CMK (cell line): ENCODE measurements around a stretch of chr11.

DNA sequence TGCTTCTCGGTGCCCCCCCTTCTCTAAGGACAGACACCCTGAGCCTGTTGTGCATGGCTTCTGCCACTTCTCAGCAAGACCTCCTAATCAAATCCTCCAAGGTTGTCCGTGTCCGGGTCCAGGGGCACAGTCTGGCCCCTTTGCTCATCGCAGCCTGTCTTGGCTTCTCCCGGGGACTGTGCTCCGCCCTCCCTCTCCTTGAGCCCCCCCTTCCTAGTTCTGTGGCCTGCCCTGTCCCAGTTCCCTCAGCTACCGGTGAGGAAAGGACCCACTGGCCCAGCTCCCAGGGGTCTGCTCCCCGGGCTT, 12.3 kb downstream of the PRDM11 start:
- RRBS: 97% methylated on average over 6 of the region's 8 CpGs

DNA sequence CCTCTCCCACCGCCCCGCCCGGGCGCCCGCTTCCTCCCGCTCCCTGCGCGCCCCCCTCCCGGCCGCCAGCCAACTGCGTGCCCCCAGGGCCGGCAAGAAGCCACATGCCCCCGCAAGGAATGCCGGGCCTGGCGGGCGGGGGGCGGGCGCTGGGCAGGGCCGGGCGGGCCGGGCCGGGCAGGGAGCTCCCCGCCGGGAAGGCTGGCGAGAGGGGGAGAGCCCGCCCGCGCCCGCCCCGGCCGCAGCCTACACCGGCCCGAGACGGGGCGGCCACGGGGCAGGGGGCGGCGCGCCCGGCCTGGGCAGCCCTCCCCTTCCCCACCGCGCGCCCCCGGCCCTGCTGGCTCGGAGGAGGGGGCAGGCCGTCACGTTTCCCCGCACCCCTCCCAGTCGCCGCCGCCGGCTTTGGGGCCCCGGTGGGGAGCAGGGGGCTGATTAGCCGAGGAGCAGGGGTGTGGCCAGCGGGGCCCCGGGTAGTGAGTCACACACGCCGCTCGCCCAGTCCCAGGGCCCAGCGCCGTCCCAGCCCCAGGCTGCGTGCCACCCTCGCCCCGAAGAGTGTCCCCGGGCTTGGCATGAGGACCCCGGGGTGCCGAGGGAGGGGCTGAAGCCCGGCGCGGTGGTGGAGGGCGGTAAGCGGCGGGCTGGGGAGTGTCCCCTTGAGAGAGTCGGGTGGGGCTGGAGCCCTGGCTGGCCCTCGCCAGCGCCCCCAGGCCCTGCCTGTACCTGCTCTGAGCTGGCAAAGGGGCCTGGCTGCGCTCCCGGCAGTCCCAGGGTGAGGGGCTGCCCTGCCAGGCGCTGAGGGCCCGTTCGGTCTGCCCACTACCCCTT, 34.3 kb downstream of the PRDM11 start:
- RRBS: 2% methylated on average over 54 of the region's 81 CpGs

DNA sequence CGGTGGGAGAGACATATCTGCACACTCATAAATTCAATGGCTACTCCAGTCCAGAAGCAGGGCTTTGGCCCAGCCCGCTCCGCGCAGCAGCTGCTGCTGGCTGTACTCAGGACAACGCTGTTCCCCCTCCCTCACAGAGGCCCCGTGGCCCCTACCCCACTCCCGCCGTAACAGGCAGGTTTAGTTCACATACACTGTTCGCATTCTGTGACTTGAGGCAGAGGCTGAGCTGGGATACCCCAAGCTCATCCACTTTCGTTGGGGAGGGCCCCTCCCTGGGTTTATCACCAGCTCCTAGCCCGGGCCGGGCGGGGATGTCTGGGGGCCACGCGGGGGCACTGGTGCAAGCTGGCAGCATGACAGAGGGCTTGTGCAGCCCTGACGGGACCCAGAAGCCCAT, 52.4 kb downstream of the SYT13 start:
- RRBS: no CpG with 5 or more reads among the region's 16 CpGs

DNA sequence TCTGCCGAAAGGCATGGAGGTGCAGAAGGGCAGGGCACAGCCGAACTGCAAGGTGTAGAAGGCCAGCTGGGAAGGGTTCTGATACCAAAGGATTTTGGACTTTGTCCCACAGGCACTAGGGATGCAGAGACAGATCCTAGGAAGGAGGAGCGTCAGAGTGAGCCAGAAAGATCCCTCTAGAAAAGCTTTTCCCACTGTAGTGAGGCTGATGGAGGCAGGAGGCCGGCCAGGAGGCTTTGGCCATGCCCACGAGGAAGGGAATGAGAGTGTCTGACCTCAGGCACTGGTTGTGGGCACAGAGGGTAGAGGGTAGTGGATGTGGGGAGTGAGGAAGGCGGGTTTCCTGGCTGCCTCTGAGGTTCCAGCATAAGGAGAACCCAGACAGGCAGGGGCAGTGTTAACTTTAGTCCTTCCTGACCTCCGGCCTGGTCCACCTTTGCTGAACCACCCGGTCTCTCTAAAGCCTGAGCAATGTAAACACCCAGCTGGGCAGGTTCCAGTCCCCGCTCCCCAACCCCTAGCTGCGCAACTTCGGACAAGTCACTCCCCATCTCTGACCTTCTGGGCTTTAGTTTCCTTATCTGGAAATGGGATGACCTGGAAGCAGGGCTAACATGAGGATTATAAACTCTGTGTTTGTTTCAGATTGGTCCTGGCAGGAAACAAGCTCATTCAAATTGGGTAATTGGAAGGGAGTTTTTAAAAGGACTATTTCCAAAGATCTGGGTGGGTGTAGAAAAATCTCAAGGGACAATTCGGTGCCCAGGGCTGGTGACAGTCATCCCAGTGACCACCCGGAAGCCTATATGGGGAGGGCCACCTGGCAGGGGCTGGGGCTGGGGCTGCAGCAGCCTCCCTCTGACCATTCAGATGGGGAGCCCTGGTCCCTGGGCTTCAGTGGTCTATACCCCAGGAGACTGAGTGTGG, 108.1 kb upstream of the SYT13 start:
- RRBS: no CpG with 5 or more reads among the region's 13 CpGs

- RRBS: no CpG with 5 or more reads among the region's 5 CpGs
Measured at GRCh38 chr11:45740893-45741527, 63.9 kb upstream of the SLC35C1 start.

GRCh38 chr11:45801555-45802380, 3.2 kb upstream of the SLC35C1 start:
- RRBS: no CpG with 5 or more reads among the region's 2 CpGs

GRCh38 chr11:45823366-45824396, 18.7 kb downstream of the SLC35C1 start:
- RRBS: no CpG with 5 or more reads among the region's 16 CpGs

DNA sequence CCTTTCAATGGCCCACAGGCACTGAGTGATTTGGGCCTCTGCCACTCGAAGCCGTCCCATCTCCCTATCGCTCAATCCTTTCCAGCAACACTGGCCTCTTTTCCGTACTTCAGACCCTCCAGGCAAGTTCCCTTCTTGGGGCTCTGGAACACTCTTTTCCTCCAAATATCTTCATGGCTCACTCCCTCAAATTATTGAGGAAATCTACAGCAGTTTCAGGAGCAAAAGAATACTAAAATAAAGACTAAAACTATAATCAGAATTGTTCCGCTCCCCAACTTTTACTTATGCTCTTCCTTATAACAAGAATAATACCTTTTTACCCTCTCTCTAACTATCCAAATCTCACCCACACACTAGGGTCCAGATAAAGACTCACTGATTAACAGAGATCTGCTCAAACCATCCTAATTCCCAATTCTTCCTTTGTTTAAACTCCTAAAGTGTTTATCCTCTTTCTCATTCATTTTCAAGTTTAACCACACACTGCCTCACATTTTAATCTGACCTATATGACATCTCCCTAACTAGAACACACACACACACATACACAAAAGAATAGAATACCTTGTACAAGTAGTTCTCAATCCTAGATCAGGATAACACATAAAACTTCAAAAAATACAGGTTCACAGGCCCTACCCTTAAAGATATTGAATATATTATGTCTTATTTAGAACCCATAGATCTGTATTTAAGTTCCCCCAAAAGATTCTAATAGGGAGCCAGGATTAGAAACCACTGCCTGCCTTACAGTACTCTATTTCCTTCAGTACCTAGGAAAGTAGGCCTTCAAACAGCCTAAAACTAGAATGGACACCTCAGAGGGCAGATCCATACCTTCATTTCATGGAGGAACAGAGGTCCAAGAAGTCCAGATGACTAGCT, 23.7 kb downstream of the PHF21A start:
- RRBS: no CpG with 5 or more reads among the region's 5 CpGs

GRCh38 chr11:46119165-46120239, 1.8 kb downstream of the PHF21A start:
- RRBS: 1% methylated on average over 18 of the region's 59 CpGs

DNA sequence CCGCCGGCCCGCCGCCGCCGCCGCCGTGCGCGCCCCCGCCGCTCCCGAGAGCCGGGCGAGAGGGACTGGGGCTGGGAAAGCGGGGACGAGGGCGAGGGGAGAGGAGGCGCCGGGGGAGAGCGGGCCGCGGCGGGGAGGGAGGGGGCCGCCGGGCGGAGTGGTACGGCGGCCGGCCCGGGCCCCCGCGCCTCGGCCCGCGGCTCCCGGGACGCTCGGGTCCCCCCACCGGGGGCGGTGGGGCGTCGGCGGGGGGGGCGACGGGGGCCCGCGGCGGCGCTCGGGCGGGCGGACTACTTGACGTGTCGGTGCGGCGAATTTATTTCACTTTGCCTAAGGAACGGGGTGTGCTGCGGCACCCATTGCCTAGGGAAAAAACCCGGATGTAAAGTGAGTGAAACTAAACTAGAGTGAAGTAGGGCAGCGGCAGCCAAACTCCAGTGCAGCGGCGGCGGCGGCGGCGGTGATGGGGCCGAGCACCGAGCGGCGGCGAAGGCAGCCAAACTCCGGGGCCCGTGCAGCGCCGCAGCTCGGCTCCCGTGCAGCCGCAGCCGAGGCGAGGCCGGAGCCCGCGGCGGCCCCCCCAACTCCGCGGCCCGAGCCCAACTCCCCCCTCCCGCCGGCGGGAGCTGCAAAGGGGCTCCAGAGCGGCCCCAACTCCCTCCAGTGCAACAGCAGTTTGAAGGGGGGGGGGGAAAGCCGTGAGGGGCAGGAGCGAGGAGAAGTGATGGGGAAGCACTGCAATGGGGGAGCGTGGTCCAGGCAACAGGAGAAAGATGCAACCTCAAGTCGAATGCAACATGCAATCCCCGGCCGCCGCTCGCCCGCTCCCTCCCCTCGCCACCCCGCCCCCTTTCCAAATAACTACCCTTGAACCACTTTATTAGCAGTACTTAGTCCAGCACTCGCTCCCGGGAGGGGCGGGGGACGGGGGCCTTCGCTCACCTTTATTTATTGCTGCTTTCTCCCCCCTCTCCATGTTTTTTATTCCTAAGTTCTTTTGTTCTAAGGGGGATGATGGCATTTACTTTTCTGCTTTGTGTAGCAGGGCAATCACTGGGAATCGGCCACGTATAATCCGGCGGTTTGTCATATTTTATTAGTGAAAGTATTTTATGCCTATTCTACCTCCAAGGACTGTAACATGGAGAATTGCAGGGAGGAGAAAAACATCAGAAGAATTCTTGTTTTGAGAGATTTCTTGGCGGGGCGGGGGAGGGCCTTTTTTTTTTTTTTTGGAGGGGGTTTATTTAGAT, 705 bp upstream of the PHF21A start:
- RRBS: 4% methylated on average over 47 of the region's 114 CpGs

- RRBS: 63% methylated on average over 4 of the region's 27 CpGs
Measured at GRCh38 chr11:46294489-46295397, 17.3 kb downstream of the CREB3L1 start.

DNA sequence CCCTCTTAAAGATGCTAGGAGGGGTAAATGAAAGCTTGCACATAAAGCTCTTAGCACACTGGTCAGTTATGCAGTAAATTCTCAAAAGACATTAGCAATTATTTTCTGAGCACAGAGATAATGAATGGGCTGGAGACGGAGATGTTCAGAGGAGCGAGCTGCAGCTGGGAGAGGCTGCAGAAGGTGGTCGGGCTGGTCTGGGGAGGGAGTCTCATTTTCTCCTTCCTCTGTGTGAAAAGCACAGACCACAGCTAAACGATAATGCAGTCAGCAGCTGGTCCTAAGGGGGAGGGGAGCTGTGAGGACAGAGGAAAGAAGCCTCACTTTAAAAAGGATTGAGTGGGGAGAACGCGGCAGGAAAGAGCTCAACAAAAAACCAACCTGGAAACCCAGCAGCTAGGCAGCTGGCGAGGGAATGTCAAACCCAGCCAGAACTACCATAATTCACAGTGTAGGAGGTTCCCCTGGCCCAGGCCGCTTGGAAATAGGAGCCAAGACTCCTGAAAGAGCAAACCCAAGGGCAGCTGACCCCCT, 16.8 kb upstream of the DGKZ start:
- RRBS: no CpG with 5 or more reads among the region's 8 CpGs

GRCh38 chr11:46361256-46362044, 14.2 kb downstream of the DGKZ start:
- RRBS: no CpG with 5 or more reads among the region's 25 CpGs

DNA sequence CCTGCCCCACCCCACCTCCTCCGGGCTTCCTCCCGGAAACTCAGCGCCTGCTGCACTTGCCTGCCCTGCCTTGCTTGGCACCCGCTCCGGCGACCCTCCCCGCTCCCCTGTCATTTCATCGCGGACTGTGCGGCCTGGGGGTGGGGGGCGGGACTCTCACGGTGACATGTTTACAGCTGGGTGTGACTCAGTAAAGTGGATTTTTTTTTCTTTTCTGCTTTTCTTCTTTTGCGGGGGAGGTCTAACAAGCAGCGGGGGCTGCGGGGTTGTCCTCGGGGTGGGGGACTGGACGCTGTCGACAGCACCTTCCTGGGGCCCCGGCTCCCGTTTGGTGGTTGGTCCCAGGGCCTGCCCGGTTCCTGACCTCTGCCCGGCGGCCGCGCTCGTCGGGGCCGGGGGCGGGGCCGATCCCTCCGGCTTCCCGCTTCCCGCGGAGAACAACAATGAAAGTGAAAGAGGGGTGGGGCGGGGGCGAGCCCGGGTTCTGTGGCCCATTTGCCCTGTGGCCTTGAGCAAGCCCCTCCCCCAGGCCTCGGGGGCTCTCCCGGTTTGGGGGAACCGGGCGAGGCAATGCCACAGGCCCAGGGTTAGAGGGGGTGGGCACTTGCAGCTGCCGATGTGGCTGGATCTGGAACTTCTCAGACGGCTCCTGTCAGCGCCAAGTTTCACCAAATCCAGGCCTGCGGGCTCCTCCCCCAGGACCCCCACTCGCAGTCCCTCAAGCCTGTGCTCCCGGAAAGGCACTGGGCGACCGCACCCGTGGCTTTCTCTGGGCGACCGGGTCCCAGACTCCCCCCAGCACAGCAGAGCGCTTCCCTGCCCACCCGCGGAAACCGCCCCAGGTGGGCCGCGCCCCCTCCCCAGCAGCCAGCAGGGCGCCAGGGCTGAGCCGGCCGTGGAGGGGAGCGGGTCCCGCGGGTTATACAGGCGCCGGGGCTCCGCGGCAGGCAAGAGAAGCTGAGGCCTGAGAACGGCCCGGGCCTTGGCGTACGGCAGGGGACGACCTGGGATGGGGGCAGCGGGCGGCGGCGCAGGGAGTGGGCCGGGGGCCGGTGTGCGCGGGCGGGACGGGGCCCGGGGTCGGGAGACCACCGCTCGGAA, 777 bp upstream of the MDK start:
- RRBS: 1% methylated on average over 38 of the region's 87 CpGs

DNA sequence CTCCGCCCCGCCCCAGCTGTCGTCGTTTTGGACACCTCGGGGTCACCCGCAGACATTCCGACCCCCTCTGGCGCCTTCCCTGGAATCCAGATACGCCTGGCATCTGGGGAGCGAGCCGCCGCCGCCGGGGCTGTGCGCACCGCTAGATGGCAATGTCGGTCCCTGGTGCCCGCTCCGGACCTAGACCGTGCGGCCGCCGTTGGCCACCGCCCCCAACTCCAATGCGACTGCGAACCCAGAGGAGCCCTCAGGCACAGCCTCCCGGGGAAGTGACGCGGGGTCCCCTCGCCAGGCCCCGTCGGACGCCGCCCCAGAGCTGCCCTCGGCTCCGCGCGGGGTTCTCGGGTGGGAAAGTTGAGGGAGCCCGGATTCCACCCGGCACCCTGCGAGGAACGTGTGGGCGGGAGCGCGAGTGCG, 2.1 kb downstream of the CHRM4 start:
- RRBS: 2% methylated on average over 21 of the region's 47 CpGs

DNA sequence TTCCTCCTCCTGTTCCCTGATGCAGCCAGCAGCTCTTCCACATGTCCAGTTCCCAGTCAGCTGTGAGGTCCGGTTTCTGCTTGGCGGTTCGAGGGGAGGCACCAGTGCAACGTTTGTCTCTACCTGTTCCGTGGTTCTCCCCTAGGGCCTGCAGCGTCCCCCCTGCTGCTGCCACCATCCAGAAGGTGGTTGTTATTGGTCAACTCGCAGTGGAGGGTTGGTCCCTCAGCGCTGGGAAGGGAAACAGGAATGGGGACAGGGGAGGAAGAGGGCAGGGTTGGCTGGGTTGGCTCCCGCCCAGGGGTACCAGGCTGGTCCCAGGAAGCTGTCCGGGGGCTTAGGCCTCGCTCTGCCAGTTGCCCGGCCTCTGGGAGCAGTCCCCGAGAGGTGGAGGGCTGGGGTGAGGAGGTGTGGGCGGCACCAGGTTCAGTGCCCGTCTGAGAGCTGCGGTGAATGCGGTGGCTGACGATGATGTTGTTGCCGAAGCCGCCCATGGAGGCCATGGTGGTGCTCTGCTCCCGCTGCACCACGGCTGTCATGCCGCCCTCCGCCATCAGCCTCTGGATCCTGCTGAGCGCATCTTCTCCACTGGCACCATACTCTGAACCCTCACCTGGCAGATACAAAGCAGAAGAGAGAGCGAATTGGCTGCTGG, 5.9 kb upstream of the CHRM4 start:
- RRBS: no CpG with 5 or more reads among the region's 26 CpGs

GRCh38 chr11:46582043-46582734, 11.6 kb downstream of the AMBRA1 start:
- RRBS: no CpG with 5 or more reads among the region's 4 CpGs

- RRBS: over 99% methylated on average over 3 of the region's 23 CpGs
Measured at GRCh38 chr11:46678629-46679659, 21.5 kb downstream of the ARHGAP1 start.

- RRBS: no CpG with 5 or more reads among the region's 1 CpG
Measured at GRCh38 chr11:46698516-46699119, 1.8 kb downstream of the ARHGAP1 start.

DNA sequence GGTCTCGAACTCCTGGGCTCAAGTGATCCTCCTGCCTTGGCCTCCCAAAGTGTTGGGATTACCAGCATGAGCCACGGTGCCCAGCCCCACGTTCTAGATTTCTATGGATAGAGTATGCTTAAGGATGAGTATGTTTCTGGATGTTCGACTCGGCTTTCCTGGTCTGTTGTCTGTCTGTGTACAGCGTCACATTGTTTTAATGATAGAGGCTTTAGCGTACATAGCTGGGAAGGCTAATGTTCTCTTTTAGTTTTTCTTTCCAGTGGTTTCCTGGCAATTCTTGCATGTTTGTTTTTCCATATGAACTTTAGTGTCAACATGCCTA, 17.5 kb downstream of the F2 start:
- RRBS: no CpG with 5 or more reads among the region's 7 CpGs